ENCODE data around the gene FAIM.

DNA sequence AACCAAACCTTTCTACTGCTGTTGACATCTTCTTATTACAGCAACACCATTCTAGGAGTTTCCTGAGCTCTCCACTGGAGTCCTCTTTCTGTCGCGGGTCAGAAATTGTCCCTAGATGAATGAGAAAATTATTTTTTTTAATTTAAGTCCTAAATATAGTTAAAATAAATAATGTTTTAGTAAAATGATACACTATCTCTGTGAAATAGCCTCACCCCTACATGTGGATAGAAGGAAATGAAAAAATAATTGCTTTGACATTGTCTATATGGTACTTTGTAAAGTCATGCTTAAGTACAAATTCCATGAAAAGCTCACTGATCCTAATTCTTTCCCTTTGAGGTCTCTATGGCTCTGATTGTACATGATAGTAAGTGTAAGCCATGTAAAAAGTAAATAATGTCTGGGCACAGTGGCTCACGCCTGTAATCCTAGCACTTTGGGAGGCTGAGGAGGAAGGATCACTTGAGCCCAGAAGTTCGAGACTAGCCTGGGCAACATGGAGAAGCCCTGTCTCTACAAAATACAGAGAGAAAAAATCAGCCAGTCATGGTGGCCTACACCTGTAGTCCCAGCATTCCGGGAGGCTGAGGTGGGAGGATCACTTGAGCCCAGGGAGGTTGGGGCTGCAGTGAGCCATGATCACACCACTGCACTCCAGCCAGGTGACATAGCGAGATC lies 21.9 kb downstream of the CLDN18 start:
- PRO-cap: no peak
- RAMPAGE, long total RNA: no peak

- PRO-cap: bidirectional peak, plus-strand start at chr3:138187531, minus-strand start at chr3:138187230
- RAMPAGE, long total RNA: no peak
Observed at GRCh38 chr3:138187474-138188374, 623 bp downstream of the ARMC8 start.

- PRO-cap: no peak
- RAMPAGE, long total RNA: no peak
Observed at GRCh38 chr3:138195518-138196155, 8.5 kb downstream of the ARMC8 start.

DNA sequence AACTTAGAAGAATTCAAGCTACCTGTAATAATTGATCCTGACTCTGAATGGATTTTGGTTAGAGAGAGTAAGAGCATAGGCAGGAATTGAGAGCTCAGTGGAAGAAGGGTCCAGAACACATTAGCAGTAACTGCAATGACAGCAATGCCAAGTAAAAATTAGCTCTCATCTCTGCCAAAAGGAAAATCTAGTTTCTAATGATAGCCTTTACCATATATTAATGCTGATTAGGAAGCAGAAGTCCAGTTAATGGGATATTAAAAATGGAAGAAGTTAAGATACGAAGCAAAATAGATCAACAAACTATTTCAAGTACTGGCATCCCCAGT lies 61.1 kb downstream of the ARMC8 start:
- PRO-cap: no peak
- RAMPAGE, long total RNA: no peak

GRCh38 chr3:138372656-138373207 lies 24.4 kb downstream of the MRAS start:
- PRO-cap: no peak
- RAMPAGE, long total RNA: no peak

DNA sequence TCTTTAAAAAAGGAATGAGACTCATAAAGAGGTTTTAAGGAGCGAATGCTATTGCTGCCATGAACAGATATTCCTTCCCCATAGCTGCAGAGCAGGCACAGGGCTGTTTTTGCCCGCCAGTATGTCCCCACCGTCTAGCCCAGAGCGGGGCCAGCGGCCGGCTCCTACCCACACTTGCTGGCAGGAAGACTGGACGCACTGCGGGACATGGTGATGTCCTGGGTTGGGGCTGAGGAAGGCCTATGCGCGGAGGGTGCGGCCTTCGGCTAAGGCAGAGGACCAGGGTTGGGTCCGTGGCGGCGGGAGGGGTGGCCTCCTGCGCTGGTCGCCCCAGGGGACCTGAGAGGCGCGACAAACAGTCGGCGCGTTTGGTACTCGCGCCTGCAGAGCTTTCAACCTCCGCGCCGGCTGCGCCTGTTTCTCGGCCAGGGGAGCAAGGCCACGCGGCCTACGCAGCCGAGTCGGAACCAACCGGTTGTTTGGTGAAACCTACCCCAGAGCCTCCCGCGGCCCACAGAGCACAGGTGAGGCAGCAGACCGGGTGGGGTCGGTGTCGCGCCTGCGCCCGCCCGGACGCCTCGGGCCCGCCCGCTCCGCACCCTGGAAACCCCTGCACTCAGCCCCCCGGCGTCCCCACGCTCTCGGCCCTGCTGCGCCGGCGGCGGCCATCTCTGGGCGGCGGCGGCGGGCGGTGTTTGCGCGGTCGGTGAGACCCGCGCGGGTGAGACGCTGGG lies at the start of gene FAIM:
Gene FAIM, plus strand, starts transcription at position 358 of the 734 bp plus-strand sequence.
- PRO-cap: bidirectional peak, plus-strand start at position 668 of the sequence, minus-strand start at position 397 of the sequence
- RAMPAGE, long total RNA: no peak

DNA sequence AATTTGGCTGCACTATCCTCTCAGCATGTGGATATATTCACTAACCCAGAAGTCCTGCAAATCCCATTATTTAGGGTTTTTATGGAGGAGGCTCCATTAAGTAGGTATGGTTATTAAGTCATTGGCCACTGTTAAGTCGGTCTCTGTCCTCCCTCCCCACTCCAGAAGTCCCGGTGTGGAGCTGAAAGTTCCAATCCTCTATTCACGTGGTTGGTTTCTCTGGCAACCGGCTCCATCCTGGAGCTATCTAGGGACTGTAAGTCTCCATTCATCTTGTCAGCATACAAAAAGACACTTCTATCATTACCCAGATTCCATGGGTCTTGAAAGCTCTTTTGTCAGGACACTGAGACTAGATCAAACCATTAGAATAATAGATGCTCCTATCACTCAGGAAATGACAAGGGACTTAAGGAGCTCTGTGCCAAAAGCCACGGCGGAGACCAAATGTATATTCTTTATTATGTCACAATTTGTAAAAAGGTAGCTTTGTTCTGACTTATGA lies 110.3 kb downstream of the PIK3CB start:
- PRO-cap: no peak
- RAMPAGE, long total RNA: no peak

GRCh38 chr3:138744635-138745290 lies 90.0 kb downstream of the PIK3CB start:
- PRO-cap: no peak
- RAMPAGE, long total RNA: no peak

DNA sequence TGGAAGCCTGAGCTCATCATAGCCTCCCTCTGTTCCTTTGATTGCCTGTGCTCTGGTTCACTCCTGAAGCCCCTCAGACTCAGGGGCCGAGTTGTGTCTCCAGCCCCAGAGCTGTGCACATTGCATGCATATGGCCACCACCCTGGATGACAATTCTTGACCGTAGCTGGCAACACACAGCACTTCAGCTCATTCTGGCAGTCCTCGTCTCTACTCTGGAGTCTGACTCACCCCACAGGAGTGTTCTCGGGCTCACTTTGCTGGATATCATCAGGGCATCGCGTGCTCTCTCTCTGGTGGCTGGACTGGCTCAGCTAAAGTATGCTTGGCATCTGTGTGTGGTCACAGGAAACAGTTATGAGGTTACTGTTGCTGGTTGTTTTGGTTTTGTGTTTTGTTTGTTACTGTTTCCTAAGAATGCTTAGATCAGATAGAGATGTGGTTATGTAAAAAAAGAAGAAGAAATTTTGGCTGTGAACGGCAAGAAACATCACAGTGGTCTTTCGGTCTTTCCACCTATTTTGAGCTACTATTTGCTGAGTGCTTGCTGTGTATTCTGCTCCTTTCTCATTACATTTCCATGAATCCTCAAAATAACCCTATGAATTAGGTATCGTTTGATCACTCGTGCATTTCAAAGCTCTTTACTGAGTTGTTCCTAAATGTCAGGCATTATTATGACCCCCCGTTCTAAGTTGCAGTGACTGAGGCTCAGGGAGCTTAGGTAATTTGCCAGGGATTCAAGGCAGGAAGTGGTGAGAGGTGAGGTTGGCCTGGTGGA lies 41.5 kb upstream of the MRPS22 start:
- PRO-cap: no peak
- RAMPAGE, long total RNA: no peak

DNA sequence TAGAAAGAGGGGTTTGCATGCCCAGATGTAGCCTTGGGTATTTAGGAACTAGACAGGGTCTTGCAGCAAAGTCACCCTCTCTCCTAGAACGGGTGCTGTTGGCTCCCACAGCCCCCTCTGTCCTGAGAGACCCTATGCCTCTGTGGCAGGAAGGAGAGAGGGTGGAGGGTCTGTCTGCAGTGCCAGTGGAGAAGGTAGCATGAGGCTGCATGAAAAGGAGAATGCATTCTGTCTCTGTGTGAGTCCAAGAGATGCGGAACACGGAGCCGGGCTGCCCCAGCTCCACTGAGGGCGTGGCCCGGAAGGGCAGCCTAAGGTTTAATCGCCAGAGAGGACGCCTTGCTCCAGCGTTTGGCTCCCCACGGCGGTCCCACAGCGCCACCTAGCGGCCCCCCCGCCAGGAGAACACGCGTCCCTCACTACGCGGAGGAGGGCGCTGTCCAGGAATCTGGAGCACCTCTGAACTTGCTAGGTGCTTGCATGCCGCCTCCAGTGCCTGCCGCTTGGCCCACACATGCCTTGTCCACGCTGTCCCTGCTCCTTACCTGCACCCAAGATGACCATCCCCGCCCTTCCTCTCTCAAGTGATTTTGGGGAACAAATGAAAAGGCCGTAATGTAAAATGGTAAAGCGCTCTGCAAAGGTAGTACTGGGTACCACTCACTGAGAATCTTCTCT lies 14.5 kb upstream of the MRPS22 start:
- PRO-cap: unidirectional peak, minus-strand start at position 287 of the sequence; unidirectional peak, minus-strand start at position 313 of the sequence
- RAMPAGE, long total RNA: no peak

DNA sequence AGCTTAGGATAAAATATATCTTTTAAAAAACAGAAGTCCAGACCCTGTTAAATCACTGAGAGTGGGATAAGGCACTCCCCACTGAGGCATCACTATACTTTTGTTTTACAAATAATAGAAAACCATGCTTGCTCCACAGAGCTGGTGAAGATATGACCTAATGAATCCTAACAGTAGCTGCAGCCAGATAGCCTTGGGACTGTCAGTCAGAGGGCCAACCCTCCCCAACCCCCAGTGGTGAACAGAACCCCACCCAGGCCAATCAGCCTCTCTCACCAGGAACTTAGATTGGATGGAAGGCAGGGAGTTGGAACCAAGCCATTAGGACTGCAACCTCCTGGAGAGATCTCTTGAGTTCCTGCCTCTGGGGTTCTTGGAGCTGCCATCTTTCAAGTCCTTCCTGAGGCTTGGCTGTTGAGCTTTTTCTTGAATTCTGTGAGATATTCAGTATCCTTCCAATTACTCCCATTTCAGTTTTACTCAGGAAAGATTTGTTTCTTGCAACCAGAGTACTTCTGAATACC lies 3.0 kb upstream of the MRPS22 start:
- PRO-cap: no peak
- RAMPAGE, long total RNA: no peak

GRCh38 chr3:139935852-139936544 lies 1.0 kb downstream of the CLSTN2 start:
- PRO-cap: no peak
- RAMPAGE, long total RNA: no peak

DNA sequence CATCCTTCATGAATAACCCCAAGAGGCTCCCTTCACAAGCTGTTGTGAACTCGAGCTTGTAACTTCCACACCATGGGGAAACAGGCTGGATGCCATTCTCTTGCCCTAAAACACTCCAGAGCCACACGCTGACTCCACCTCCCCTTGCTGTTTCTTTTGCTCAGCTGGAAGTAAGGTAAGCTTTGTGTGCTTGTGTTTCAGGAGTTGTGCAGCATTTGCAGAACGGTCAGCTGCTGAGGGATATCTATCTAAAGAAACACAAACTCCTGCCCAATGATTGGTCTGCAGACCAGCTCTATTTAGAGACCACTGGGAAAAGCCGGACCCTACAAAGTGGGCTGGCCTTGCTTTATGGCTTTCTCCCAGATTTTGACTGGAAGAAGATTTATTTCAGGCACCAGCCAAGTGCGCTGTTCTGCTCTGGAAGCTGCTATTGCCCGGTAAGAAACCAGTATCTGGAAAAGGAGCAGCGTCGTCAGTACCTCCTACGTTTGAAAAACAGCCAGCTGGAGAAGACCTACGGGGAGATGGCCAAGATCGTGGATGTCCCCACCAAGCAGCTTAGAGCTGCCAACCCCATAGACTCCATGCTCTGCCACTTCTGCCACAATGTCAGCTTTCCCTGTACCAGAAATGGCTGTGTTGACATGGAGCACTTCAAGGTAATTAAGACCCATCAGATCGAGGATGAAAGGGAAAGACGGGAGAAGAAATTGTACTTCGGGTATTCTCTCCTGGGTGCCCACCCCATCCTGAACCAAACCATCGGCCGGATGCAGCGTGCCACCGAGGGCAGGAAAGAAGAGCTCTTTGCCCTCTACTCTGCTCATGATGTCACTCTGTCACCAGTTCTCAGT lies 60.7 kb downstream of the PXYLP1 start:
- PRO-cap: no peak
- RAMPAGE, long total RNA: no peak

GRCh38 chr3:141366282-141367002 lies 1.9 kb upstream of the ZBTB38 start:
- PRO-cap: no peak
- RAMPAGE, long total RNA: no peak

- PRO-cap: no peak
- RAMPAGE, long total RNA: no peak
Observed at GRCh38 chr3:141388307-141389272, 20.3 kb downstream of the ZBTB38 start.

DNA sequence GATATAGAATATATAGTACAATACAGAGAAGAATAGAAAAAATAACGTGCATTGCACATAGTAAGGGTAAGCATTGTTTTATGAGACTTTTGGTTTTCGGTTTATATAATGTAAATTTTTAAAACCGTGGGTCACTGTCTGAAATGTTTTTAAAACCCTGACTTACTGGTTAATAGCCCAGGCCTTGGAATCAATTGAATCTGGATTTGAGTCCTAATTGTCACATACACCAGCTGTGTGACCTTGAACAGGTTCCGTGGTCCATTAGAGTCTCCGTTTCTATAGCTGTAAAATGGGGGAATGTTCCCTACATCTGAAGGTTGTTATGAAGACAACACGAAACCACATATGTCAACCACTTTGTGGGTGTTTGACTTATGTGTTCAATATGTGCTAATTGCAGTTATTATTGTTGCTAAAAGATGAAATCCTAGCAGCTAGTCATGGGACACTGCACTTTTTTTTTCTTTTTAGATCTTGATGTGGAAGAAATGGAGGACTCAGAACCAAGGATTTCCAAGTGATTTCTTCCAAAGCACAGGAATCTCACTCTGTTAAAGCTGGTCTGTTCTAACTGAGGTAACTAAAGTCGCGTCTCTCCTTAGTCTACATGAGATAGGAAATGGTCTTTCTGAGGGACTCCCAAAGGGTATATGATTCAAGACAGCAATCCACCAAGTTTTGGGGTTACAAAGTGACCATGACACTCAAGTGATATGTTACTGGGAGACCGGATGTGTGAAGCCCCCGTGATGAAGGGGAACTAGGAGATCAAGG lies 35.3 kb downstream of the ZBTB38 start:
- PRO-cap: no peak
- RAMPAGE, long total RNA: no peak

GRCh38 chr3:141413777-141414382 lies 45.6 kb downstream of the ZBTB38 start:
- PRO-cap: no peak
- RAMPAGE, long total RNA: no peak

GRCh38 chr3:141444831-141445424 lies 41.9 kb upstream of the RASA2 start:
- PRO-cap: no peak
- RAMPAGE, long total RNA: no peak

GRCh38 chr3:141493102-141493566 lies 6.3 kb downstream of the RASA2 start:
- PRO-cap: no peak
- RAMPAGE, long total RNA: no peak

- PRO-cap: no peak
- RAMPAGE, long total RNA: no peak
Observed at GRCh38 chr3:141520394-141521257, 33.8 kb downstream of the RASA2 start.

All from OCI-LY7 (cell line).